GM12892 (cell line): ENCODE results near the gene LIPA.

DNA sequence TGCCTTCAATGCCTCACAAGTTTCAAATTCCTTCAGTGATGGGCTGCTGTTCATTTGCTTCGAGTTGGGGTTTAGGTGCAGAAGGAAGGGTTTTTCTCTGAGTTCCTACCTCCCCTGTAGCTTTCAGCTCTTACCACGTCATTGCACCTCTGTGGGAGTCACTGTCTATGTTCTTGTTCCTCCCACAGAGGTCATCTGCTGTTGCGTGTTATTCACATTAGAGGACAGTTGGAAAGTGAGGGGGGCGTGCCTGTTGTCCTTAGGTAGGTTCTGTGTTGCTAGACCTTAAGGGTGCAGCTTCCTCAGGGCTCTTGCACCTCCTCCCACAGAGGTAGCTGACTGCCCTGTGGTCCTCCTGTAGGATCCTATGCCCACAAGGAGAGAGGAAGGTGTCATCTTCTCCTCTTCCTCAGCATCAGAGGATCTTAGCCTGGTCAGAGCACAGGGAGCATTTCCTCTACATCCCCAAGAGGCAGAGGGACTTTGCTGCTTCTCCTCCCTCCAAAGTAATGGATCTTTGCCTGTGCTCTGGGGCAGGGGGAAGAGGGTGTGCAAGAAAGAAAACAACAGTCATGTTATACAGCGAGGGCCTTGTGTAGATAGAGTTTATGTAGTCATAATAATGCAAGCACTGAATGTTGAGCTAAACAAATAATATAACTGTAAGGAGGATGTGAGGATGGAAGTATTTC, 48.8 kb downstream of the MMRN2 start:
- RRBS, result no CpG with 5 or more reads among the region's 5 CpGs

DNA sequence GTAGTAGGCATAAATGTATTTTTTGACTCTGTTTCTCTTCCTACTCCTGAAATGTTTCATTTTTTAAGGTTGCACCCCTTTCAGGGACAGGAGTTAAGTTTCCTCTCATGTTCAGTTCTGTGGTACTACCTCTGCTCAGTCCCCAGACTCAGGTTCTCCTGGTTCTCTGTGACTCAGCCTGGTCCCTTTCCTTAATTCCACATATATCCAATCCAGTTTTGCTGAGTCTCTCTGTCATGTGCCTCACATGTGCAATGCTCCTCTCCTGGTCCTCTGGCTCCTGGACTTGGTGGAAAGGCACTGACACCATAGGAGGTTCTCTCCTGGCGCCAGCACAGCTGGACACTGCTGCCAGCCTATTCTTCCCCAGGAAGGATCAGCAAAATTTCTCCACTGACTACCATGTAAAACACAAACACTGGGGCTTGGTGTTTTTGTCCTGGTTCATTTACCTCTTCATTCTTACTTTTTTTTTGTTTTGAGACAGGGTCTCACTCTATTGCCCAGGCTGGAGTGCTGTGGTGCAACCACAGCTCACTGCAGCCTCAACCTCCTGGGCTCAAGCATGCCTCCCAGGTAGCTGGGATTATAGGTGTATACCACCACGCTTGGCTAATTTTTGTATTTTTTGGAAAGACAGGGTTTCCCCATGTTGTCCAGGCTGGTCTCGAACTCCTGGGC, 27.7 kb downstream of the GLUD1 start:
- RRBS, result no CpG with 5 or more reads among the region's 3 CpGs

DNA sequence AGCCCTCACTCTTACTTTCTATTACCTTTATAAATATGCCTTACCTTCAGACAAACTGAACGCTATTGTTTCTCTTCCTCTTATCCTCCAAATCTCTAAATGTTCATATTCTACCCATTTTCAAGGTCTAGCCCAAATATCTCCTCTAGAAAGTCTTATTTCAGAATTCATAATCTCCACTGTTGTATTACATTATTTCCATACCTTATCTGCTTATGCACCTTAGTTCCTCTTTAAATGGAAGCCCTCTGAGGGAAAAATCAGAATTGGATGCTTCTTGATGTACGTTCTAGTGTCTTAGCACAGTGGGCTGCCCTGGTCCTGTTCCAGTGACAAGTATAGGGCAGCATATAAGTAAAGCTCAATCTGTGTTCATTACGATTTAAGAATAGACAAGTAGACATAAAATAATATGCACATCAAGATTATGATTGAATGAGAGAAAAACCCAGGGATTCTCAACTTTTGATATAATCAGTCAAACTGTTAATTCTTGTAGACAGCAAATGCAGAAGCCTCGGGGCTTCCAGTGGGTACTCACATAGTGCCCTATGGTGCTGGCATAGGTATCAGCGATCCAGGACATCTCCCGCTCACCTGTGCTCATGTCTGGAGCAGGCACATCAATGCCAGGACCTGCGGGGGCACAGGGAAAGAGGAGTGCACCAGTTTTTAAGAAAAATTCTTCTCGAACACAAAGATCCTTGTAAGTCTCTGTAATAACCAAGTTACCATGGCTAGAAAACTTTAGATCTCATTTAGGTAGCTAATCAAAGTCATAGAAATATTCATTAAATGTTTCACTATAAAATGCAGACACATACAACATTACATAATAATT, 26.9 kb downstream of the GLUD1 start:
- RRBS, result no CpG with 5 or more reads among the region's 8 CpGs

GRCh38 chr10:87093812-87094736, 569 bp downstream of the GLUD1 start:
- RRBS, result 2% methylated on average over 32 of the region's 78 CpGs

DNA sequence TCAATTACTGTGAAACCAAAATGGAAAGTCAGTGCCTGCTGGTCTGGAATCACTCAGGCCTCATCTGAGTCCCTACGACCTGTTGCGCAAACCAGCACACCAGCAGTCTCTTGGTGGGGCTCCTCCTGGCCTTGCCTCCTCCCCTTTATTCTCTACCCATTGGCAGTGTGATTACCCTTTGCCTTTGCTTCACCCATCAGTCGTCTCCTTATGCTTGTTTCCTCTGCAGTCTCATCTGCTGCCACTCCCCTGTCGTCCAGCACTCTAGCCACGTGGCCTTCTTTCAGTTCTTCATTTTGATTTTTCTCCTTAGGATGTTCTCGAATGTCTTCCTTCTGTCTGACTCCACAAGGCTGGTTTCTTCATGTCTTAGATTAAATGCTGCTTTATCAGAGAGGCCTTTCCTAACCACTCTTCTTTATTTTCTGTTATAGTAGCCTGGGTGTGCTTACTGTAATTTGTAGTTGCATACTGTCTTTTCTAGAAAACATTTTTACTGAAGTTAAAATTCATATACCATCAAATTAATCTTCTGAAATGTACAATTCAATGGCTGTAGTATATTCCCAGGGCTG, 40.7 kb upstream of the NUTM2A start:
- RRBS, result no CpG with 5 or more reads among the region's 6 CpGs

DNA sequence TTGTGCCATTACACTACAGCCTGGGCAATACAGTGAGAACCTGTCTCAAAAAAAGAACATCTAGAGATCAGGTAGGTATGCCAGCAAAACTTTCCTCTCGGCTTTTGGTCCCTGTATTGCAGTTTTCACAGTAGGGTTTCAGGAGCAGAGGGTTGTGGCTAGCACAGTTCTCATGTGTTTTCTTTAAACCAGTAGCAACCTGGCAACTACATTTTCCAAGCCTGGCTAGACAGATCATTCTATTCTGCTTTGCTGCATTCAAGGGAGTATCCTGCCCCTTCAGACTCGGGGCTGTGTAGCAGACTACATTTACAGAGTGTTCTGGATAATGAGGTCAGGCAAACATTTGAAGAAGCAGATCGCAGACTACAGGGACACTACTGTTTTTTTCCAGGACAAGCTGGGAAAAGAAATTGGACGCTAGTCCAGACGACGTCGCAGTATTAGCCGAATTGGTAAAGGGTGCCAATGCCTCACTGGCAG, 61.1 kb upstream of the PAPSS2 start:
- RRBS, result no CpG with 5 or more reads among the region's 8 CpGs

GRCh38 chr10:87686079-87686697, 26.5 kb downstream of the PAPSS2 start:
- RRBS, result no CpG with 5 or more reads among the region's 5 CpGs

- RRBS, result no CpG with 5 or more reads among the region's 6 CpGs
Measured at GRCh38 chr10:87850878-87851274, 12.5 kb downstream of the KLLN start.

GRCh38 chr10:87887668-87888495, 24.5 kb downstream of the PTEN start:
- RRBS, result no CpG with 5 or more reads among the region's 2 CpGs

- RRBS, result no CpG with 5 or more reads among the region's 2 CpGs
Measured at GRCh38 chr10:88082737-88083229, 219.4 kb downstream of the PTEN start.

- RRBS, result no CpG with 5 or more reads among the region's 10 CpGs
Measured at GRCh38 chr10:88227411-88228121, 355.6 kb downstream of the RNLS start.

DNA sequence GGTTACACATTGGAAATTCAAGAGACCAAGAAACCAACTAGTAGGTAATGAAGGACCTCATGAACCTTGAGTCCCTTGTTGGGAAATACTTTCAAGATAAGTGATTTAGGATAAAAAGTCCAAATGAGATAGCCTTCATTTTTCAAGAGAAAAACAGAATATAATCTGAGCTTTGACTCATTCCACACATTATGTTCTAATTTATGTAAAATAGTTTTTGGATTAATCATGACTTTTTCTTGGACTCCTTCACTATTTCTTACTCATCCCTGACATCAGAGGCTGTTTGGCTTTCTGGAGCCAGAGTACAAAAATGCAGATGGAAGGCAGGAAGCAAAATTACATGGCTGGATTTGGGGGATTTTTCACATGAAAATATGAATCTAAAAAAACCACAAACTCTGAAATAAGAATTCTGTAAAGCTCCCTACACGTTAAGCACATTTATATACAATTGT, 13.0 kb upstream of the LIPF start:
- RRBS, result no CpG with 5 or more reads among the region's 1 CpG

GRCh38 chr10:88939384-88939752, 13.2 kb downstream of the ACTA2 start:
- RRBS, result no CpG with 5 or more reads among the region's 10 CpGs

DNA sequence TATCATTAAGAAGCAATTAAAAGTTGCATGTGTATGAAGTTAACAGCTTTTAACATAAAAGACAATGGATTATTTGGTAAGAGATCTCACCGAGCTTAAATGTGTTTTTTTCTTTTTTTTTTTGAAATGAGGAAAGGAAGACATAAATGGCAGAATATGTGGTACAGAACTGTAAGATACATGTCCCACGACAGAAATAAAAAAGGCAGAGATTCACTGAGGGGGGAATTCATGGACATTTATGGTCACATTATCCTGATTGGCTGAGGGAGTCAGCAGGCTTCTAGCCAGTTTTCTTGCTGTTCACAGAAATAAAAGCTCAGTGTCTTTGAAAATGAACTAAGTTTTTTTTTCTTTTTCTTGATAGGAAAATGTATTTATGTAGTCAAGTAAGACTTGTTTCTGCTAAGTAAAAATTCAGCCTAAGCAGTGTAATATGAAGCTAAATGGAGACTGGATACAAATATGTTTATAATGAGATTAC, 8.2 kb upstream of the FAS start:
- RRBS, result no CpG with 5 or more reads among the region's 2 CpGs

GRCh38 chr10:88989740-88989866, 995 bp upstream of the FAS start:
- RRBS, result no CpG with 5 or more reads among the region's 1 CpG

DNA sequence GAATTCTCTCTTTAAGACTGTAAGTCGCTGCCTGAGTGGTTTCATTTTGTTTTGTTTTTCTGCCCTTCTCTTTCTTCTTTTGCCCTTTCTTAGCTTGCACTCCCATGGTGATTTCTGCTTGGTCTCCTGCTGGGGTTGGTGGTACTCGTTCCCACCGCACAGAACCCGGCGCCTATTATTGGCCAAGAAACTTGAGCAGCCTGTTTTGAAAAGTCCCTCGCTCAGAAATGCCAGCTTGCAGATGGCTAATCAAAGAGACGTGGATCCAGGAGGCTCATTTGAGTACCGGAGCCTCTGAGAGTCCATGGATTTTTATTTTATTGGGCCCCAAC, 976 bp downstream of the FAS start:
- RRBS, result no CpG with 5 or more reads among the region's 8 CpGs

DNA sequence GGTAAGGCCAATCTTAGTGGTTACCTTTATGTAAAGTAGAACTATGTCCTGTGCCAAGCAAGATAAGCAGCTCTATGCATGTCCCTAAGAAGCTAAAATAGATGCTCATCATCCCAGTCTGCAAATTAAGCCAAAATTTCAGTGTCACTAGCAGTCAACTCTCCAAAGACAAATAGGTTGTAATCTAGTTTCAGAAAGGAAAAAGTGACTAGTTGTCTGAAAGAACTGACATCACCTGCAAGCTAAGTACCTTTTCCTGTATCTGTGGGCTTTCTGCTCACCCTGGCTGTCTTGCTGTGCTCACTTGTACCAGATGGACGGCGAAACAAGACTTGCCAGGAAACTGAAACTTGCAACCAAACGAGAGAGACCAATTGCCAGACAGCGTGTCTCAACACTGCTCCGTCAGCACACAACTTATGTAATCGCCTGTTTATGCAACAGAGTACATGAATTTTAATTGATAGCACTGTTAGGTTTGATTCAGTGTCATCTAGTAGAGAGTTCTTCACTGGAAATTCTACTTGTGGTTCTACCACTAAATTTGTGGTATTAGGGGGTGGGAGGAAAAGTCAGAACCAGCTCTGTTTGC, 43.5 kb downstream of the CH25H start:
- RRBS, result no CpG with 5 or more reads among the region's 6 CpGs

DNA sequence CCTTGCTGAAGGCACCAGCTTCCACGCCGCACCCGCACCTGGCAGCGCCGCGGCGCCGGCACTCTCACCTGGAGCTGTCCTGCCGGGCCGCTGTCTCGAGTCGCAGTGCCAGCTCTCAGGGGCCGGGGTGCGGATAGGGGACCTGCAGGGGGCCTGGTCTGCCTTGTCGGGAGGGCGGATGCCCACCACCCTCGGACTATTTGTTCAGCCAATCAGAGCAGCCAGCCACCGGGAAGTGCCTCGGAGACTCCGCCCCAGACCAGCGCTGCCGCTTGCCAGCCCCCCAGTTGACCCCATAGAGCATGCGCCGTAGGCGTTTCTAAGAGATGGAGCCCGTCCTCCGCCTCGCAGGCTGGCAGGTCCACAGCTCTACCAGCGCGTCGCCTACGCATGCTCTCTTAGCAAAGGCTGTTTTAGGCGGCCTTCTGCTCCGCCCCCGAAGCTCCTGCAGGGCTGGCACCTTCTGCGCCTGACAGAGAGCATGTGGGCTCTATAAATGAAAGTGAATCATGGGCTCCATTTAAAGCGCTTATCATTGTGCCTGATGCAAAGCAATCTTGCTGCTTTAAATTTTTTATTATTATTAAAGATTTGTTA, at the start of gene LIPA:
Gene LIPA, minus strand, starts transcription at position 107 of the 597 bp plus-strand sequence.
- RRBS, result 0% methylated on average over 12 of the region's 37 CpGs

DNA sequence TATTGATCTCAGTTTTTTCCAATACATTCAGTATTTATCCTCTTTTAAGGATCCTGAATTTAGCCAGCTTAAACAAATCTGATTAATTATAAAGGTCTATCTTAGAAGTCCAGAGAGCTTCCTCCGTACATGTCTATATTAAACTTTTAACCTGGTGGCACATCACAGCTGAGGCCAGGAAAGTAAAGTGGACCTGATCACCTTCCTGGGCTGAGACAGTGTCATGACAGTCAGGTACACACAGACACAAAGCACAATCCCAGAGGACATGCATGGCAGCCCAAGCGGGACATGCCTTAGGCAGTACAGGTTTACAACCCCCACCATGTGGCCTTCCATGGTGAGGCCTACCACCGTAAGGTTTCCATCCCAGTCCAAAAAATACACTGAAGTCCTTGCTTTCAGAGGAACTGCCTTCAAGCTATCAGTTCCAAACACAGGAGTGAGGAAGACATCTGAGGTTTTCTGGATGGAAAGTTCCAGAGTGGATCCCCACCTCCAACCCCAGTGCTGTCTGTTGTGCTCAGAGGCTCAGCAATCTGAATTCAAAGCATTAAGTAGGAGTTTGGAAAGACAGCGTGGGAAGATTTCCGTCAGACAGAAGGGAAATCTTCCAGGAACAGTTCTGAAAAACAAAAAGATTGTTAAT, 19.9 kb downstream of the IFIT3 start:
- RRBS, result no CpG with 5 or more reads among the region's 5 CpGs

DNA sequence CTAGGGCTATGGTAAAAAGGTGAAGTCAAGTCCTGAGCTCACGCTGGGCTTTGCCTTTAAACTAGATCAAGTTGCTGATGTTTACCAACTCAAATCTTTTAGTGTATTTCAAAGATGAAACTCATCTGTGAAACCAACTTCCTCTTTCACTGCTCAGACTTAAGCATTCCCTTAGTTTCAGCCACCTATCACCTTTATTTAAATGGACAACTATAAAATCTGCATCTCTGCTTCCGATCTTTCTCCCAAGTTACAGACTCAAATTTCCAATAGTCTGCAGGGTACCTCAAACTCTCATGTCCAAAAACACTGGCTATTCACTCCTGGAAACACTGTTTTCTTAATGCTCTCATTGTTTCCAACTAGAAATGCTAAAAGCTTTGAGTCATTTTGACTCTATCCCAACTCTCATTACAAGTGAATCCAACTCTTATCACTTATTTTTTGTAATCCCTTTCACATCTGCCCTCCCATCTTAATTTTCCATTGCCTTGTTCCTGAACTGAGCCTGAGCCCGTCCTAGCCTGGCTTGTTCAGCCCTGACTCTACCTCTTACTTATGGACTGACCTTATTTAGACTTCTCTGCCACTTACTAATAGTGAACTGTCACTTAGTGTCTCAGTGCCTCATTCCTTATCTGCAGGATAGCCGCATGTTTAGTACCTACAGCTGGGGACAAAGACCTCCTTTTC, 56.8 kb downstream of the SLC16A12 start:
- RRBS, result no CpG with 5 or more reads among the region's 4 CpGs